Kidney epithelial cell (primary cell): ENCODE data around the genes UBE2A and GLUD2.

- RAMPAGE, long total RNA = no peak
- RRBS = no CpG with 5 or more reads among the region's 1 CpG
These were observed 26.1 kb downstream of the KIAA1210 start for GRCh38 chrX:119101467-119101905.

- RAMPAGE, long total RNA = no peak
- RRBS = no CpG with 5 or more reads among the region's 10 CpGs
These were observed 26.5 kb upstream of the PGRMC1 start for GRCh38 chrX:119209415-119210058.

GRCh38 chrX:119237608-119238311 is 1.7 kb downstream of the PGRMC1 start:
- RAMPAGE, long total RNA = no peak
- RRBS = no CpG with 5 or more reads among the region's 9 CpGs

DNA sequence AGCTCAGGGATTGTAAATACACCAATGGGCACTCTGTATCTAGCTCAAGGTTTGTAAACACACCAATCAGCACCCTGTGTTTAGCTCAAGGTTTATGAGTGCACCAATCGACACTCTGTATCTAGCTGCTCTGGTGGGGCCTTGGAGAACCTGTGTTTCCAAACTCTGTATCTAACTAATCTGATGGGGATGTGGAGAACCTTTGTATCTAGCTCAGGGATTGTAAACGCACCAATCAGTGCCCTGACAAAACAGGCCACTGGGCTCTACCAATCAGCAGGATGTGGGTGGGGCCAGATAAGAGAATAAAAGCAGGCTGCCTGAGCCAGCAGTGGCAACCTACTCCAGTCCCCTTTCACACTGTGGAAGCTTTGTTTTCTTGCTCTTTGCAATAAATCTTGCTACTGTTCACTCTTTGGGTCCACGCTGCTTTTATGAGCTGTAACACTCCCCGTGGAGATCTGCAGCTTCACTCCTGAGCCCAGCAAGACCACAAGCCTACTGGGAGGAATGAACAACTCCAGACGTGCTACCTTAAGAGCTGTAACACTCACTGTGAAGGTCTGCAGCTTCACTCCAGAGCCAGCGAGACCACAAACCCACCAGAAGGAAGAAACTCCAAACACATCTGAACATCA is 66.4 kb upstream of the SLC25A43 start:
- RAMPAGE, long total RNA = no peak
- RRBS = no CpG with 5 or more reads among the region's 6 CpGs

GRCh38 chrX:119398550-119399015 is 553 bp upstream of the SLC25A43 start:
- RAMPAGE, long total RNA = no peak
- RRBS = no CpG with 5 or more reads among the region's 4 CpGs

GRCh38 chrX:119574273-119575461 is at the start of gene UBE2A:
TSS of gene UBE2A (plus strand) at chrX:119574563.
- RAMPAGE, long total RNA = start-site peak on the plus strand at chrX:119574563-119574586, 139 and 94 reads in 2 replicates; start-site peak on the plus strand at chrX:119574855-119574970, 64 and 54 reads in 2 replicates
- RRBS = 31% methylated on average over 45 of the region's 101 CpGs

GRCh38 chrX:119654940-119655649 is 37.9 kb downstream of the SEPTIN6 start:
- RAMPAGE, long total RNA = no peak
- RRBS = no CpG with 5 or more reads among the region's 9 CpGs

DNA sequence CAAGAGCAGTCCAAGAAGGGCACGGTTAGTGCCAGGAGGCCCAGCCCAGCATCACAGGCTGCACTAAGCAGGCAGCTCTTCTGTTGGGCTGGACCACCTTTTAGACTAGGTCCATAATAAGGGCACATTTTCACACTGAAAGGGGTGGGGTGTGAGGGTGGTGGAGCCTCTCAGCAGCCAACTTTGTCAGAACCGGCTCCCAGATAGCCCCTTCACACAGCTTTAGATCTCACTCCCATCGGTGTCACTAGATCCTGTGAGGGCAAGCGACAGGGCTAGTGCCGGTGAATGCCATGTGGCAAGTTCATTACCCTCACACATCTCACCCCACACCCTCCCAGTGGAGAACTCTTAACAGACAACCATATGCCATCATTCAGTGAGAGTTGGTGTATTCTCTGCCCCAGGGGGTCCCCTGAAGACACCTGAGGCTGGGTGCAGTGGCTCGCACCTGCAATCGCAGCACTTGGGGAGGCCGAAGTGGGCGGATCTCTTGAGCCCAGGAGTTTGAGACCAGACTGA is 15.4 kb downstream of the SEPTIN6 start:
- RAMPAGE, long total RNA = no peak
- RRBS = 78% methylated on average over 3 of the region's 9 CpGs

DNA sequence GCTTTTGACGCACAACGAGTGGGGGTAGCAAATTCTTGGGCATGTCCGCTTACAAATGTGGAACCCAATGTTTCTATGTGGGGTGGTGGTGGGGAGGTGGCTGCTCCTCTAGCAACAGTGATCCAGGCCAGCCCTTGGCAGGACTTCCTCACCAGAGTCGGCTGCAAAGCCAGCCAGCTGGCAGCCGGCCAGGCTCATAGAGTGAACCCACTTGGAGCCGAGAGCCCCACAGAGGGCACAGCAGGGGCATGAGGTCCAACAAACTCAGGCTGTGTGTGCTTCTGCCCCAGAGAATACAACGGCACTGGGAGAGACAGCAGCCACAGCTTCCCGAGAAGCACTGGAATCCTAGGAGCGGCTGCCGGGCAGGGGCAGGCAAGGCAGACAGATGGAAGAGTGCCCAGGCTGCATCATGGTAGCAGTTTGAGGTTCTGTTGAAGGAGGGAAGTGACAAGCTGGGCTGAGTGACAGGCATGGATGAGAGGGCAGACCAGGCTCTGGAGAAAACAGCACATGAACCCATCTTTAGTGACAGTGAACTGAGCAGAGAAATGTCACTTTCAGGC is 23.5 kb upstream of the SOWAHD start:
- RAMPAGE, long total RNA = no peak
- RRBS = no CpG with 5 or more reads among the region's 10 CpGs

DNA sequence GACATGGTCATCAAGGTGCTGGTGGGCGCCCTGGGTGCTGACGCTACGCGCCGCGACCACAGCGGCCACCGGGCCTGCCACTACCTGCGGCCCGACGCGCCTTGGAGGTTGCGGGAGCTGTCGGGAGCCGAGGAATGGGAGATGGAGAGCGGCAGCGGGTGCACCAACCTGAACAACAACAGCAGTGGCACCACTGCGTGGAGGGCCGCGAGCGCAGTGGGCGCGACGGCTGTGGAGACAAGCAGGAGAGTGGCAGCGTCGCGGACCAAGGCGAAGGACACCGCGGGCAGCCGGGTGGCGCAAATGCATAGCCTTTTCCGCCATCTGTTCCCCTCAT is 845 bp downstream of the SOWAHD start:
- RAMPAGE, long total RNA = no peak
- RRBS = no CpG with 5 or more reads among the region's 33 CpGs

GRCh38 chrX:119886054-119886310 is 9.7 kb upstream of the AKAP14 start:
- RAMPAGE, long total RNA = no peak
- RRBS = no CpG with 5 or more reads among the region's 3 CpGs

GRCh38 chrX:120199730-120200380 is 41.4 kb downstream of the RHOXF2 start:
- RAMPAGE, long total RNA = no peak
- RRBS = no CpG with 5 or more reads among the region's 2 CpGs

- RAMPAGE, long total RNA = no peak
- RRBS = no CpG with 5 or more reads among the region's 3 CpGs
These were observed 42.5 kb upstream of the C1GALT1C1 start for GRCh38 chrX:120672369-120672709.

DNA sequence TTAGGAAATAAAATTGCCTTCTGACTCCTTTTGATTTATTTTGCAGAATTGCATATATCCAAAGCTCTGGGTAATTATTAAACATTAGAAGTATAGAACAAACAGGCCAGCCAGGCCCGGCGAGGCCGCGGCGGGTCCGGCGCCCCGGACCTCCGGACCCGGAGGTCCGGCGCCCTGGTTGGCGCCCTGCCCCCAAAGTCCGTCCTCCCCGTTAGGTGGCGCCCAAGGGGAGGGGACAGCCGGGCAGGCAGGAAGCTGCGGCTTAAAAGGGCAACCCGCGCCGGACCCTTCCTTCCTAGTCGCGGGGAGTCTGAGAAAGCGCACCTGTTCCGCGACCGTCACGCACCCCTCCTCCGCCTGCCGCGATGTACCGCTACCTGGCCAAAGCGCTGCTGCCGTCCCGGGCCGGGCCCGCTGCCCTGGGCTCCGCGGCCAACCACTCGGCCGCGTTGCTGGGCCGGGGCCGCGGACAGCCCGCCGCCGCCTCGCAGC is at the start of gene GLUD2:
GLUD2 (plus strand) TSS at position 291 of the 492 bp plus-strand sequence.
- RAMPAGE, long total RNA = no peak
- RRBS = 36% methylated on average over 15 of the region's 49 CpGs

DNA sequence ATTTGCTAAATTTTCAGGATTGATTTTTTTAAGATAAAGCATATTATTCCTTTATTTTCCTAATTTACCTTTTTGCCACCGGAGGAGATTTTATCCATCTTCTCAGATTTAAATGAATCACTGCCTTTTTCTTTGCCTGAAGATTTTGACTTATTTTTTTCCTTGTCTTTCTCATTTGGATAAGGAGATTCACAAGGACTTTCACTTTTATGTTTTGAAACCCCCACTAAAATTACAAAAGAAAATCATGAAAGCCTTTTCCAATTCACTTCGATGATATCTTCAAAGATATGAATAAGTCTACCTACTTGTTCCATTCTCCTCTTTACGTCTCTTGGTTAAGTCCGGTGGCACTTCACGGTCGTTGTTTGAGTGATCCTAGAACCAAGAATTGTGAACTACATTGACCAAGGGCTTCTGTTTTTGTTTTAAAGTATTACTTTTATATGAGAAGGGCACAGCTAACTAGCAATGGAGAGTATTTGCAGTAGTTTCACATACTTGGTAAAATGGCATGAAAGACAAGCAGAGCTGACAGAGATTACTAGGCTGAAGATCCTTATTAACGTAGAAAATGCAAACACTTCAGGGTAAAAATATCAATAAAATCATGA is 119.4 kb downstream of the THOC2 start:
- RAMPAGE, long total RNA = no peak
- RRBS = no CpG with 5 or more reads among the region's 7 CpGs

- RAMPAGE, long total RNA = no peak
- RRBS = no CpG with 5 or more reads among the region's 2 CpGs
These were observed 56.0 kb downstream of the THOC2 start for GRCh38 chrX:123676767-123677395.

DNA sequence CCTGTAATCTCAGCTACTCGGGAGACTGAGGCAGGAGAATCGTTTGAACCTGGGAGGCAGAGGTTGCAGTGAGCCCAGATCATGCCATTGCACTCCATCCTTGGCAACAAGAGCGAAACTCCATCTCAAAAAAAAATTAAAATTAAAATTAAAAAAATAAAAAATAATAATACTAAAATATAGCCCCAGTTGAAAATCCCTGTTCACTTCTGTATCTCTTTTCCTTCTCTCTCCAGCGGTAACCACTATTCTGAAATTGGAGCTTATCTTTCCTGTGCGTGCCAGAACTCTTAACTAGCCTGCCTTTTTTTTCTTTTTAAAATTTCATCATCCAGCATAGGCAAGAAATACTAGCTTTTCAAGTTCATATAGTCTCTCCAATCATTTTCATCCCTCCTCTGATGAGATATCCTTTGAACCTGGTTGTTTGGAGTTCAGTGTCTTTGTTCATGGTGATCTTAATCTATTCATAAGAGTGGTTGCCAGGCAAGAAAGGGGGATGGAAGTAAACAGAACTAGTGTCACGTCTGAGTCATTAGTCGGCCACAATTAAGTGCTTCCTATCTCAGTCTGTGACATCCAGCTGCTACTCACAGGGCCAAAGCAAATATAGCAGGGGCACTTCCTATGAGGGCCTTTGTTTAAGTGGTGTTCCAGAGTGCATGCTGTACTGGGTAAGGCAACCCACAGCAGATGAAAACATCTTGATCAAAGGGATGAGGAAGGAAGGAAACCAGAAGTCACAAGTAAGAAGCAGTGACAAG is 56.5 kb upstream of the XIAP start:
- RAMPAGE, long total RNA = no peak
- RRBS = no CpG with 5 or more reads among the region's 7 CpGs

- RAMPAGE, long total RNA = no peak
- RRBS = 60% methylated on average over 1 of the region's 3 CpGs
These were observed 633 bp downstream of the XIAP start for GRCh38 chrX:123860547-123860825.

DNA sequence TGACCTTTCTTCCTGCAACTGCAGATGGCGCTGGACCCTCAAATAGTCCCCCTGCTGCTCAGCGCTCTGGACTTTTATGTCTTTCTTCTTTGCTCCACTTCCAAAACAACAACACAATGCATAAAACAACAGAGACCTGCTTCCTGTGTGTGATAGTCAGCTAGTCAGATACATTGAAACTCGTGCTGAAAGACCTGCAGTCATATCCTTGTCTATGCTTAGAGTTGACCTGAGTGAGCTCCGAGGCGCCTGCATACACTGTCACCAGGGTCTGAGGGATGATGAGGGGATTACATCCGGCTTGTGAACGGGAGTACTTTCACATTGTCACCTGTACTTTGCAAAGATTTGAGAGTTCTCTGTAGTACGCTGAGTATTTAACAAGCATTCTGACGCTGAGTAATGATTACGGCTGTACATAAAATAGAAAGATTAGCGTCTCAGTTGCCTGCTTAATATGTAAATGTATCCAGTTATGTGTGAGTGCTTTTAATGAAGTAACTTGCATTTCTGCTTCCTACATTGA is 108.8 kb upstream of the TEX13D start:
- RAMPAGE, long total RNA = no peak
- RRBS = no CpG with 5 or more reads among the region's 11 CpGs

GRCh38 chrX:126459884-126460709 is 92.5 kb downstream of the DCAF12L1 start:
- RAMPAGE, long total RNA = no peak
- RRBS = no CpG with 5 or more reads among the region's 28 CpGs